CD14-positive monocyte (primary cell): ENCODE results near the genes COG3 and ERICH6B.

- CAGE, long polyA plus RNA: no peak
Observed at GRCh38 chr13:44906608-44907312, 82.5 kb downstream of the NUFIP1 start.

DNA sequence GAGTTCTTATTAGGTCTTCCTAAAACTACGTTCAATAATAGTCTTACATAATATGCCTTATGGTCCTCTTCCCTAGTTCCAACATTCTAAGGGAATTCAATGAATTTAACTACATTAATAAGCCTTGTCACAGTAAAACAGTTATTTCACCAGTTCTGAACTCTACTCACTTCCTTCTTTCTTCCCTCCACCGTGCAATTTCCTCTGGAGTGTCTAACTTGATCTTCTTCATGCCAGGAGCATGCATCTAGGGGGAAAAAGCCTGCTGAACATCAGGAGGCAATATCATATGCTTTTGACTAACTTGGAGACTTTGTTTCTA lies 10.3 kb downstream of the NUFIP1 start:
- CAGE, long polyA plus RNA: no peak

GRCh38 chr13:45194217-45194845 lies 6.5 kb downstream of the KCTD4 start:
- CAGE, long polyA plus RNA: no peak

GRCh38 chr13:45379426-45379984 lies 38.5 kb upstream of the TPT1 start:
- CAGE, long polyA plus RNA: no peak

- CAGE, long polyA plus RNA: no peak
Observed at GRCh38 chr13:45416660-45417210, 1.4 kb downstream of the SLC25A30 start.

DNA sequence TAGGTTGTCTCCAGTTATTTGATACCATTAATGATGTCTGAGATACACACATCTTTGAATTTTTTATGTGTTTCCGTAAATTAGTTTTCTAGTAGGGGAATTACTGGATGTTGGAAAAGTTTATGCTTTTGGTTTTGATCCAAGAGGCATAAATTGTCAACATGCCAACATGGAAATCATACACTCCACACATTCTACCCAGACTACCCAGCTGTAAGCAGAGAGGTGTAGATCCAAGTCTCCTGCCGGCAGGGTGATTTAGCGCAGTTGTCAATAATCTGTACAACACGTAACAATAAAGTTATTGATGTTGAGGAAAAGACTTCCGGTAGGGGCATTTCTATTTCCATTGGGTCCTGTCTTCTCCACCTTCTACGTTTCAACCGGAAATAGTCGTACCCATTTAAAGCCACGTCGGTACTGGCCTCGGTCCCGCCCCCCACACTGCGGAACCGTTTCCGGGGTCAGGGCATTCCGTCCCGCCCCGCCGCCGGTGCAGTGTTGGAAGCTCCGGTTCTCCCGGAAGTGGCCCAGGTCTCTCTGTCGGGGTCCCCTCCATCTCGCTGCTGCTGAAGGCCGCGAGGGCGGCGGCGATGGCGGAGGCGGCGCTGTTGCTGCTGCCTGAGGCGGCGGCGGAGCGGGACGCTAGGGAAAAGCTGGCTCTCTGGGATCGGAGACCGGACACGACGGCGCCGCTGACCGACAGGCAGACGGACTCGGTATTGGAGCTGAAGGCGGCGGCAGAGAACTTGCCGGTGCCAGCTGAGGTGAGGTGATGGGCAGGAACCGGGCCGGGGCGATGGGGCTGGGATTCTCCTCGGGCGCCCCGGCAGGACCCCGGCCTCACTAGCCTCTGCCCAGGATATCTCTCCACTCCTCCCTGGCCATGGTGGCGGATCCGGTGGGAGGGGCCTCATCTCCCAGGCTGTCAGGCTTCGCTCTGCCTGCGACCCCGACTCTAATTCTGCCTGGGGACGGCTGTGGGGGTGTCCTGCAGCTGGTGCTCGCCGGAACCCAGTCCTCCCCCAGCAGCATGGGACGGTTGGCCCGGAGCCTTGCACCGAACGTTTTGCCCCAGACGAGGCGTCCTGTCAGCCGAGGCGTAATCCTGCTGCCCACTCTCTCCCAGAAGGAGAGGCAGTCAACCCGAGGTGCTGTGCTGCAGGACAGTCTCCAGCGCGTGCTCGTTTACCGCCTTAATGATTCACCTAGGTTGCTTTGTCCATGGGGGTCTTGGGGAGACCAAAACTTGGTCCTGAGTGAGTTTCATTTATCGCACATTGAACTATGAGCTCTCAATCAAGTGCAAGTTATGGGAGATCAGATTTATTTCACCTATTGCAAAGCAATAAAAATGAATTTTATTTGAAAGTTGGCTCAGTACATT lies at the start of gene COG3:
Gene COG3, plus strand, starts transcription at position 496 of the 1,387 bp plus-strand sequence.
- CAGE, long polyA plus RNA: no peak

GRCh38 chr13:45468551-45468999 lies 3.8 kb downstream of the COG3 start:
- CAGE, long polyA plus RNA: no peak

GRCh38 chr13:45615139-45616140 lies at the start of gene ERICH6B:
TSS of gene ERICH6B (minus strand) at chr13:45615739.
- CAGE, long polyA plus RNA: no peak

DNA sequence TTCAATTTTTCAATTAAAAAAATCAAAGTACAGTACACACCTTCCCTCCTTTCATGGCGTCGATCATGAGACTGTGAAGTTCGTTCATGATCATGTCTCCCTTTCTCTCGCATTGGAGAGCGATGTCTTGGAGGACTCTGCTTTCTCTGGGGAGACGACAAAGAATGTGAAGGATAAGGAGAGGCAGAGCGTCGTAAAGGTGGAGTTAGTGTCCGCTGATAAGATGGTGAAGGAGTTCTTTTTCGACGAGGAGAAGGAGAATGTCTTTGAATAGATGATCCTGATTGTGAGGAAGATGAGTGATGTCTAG lies 63.8 kb downstream of the ZC3H13 start:
- CAGE, long polyA plus RNA: no peak

DNA sequence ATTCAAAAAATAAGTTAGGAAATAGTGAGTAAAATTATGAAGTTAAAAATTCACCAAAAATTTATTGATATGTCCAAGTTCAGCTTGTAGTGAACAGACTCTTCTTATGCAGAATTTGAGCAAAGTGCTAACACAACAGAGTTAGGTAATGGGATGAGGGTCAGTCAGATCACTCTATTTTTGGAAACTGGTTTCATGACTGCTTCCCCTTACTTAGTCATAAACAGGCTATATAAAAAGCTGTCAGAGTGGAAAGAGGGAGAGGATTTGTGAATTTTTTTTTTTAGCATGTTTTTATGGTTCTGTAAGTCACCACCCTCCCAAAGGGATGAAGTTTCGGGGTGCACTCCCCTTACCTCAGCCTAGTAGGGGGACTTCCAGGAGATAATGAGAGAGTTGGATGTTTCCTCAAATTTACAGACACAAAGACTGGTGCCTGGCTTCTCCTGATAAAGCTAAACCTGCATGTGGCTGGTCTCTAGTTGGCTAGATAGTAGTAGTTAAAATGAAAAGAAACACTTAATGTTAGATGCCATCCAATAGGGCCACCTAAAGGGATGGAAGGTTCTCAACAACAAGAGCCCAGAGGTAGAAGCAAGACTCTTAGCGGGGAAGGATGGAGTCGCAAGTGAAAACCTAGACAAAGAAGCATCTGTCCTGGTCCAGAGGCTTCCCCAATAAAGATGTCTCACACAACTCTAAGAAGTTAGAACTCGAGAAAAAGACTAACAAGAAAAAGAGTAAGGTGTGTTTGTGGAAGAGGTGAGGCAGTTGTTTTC lies 4.4 kb downstream of the CPB2 start:
- CAGE, long polyA plus RNA: no peak

- CAGE, long polyA plus RNA: no peak
Observed at GRCh38 chr13:46173462-46174267, 8.3 kb downstream of the LCP1 start.

GRCh38 chr13:46374228-46375355 lies 12.5 kb downstream of the RUBCNL start:
- CAGE, long polyA plus RNA: no peak

- CAGE, long polyA plus RNA: no peak
Observed at GRCh38 chr13:46404243-46404714, 17.2 kb upstream of the RUBCNL start.

DNA sequence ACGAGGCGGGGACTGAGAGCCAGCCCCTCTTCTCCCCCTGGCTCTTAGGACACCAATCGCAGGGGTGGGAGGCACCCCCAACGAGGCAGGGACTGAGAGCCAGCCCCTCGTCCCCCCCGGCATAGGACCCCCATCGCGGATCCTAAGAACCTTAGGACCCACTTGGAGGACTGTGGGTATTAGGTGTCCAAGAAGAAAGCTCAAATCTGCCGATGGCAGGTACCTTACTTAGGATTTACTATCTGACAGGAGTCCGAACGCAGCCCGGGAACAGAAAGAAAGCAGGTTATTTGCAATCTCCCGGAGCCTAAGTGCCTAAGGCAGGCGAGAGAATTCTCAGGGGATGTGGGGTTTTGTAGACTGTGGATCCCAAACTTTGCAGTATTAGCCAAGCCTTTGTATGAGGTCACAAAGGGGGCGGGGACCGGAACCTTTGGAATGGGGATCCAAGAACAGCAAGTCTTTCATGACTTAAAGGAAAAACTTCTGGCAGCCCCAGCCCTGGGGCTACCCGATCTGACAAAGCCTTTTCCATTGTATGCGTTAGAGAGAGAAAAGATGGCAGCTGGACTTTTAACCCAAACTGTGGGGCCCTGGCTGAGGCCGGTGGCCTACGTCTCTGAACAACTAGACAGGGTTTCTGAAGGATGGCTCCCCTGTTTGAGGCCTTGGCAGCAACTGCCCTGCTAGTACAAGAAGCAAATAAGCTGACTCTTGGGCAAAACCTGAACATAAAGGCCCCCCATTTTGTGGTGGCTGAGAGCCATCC lies 80.6 kb upstream of the RUBCNL start:
- CAGE, long polyA plus RNA: no peak

DNA sequence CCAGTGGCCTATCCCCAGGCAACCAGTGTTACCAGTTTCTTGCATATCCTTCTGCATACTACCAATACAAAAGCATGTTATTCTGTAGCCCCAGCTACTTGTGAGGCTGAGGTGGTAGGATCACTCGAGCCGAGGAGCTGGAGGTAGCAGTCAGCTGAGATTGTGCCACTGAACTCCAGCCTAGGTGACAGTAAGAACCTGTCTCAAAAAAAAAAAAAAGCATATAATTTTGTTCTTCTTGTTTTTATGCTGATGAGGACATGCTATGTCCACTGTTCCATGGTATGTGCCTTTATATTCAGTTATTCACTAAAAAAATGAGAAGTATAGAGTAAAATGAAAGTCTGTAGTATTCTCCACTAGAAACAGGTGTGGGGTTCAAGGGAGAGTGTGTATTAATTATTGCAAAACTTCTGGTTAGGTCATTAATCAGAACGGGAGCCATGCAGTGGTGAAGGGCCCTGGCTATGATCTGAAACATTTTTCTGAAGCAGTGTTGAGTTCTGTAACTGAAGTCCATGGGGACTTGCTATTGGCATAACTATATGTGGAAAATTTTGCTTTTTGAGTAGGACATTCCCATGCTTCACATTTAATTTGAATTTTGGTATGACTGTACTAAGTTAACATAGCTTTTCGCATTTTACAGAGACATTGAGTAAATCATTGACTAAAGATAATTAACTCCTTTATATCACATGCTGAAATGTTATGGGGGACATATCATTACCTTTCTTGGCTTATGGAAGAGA lies 67.4 kb downstream of the LRCH1 start:
- CAGE, long polyA plus RNA: no peak

DNA sequence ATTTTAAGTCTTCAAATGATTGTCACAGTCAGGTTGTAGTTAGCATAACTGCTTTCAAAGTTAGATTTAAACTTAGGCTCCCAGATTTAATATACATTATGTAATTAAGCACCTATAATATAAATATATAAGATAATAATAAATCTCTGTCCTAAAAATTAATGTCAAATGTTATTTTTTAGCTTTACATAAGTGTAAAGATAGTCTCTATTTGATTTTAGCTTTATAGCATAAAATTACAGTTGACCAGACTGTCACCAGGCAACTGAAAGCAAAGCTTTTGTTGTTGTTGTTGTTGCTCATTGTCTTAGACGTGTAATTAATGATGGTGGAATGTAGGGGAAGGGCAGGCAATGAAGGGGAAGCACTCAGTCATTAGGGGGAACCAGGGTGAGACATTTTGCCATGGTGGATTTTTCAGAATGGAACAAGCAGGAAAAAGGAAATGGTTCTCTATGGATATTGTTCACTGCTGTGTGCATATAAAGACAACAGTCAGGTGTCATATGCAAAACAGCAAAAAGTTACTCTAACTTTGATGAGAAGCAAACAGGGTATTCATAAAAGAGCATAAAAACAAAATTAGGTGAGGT lies 110.2 kb downstream of the LRCH1 start:
- CAGE, long polyA plus RNA: no peak

- CAGE, long polyA plus RNA: no peak
Observed at GRCh38 chr13:46794475-46795941, 2.0 kb downstream of the ESD start.

DNA sequence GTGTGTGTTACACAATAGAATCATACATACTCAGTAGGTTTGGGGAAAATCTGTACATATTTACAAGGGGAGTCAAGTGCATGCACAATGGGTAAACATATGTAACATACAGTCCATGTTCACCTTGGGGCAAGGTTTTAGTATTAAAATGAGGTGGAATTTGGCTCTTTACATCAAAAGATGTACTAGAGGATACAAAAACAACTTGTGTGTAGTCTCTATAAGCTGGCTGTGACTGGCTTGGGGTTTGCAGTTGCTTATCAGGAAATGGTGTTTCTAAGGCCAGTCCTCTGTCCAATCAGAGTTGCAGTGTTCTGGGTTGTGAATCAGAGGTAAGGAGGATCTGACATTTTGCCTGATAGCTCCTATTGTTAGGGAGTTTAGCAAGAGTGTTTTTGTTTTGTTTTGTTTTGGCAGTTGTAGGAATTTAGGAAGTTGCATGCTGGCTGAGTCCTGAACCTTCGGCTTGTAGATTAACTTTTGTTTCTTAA lies 20.1 kb upstream of the ESD start:
- CAGE, long polyA plus RNA: no peak

GRCh38 chr13:48151426-48151733 lies 56.5 kb upstream of the MED4 start:
- CAGE, long polyA plus RNA: no peak

DNA sequence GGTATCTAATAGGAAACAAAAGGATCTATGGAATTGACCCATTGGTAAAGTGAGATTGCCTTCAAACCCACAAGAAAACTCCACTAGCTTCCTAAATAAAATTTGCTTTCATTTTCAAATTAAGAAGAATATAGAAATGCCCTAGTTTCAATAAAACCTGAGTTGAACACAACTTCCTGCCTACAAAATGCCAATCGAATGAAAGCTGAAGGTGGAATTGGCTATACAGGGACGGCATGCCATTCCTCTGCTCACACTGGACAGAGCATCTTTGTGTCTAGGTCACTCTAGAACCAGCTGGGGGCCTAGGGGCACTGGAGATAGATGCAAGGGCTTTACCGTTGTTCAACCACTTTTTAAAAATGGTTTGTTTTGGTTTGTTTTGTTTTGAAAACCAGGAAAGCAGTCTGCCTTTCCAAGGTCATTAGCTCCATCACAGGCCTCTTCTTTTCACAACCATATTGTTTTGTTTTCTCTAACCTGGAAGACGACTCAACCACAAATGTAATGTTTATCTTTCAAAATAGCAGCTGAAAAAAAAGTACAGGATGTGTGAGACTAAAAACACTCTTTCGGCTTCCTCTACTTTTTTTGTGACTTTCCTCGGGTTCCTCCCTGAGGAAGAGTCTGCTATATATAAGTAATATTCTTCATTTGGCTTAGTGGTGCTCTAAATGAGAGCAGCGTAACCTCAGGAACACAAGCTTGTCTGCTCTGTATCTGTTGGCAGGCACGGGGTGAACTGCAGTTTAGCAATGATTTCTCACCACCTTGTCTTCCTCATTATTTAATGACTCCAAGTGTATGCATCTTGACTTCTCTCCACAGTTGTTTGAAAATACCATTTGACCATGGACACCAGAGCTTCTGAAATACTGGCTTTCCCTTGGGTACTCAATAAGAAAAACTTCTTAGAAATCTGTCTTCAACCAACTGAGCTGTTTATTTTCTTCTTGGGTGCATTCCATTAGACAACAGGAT lies 11.8 kb upstream of the ITM2B start:
- CAGE, long polyA plus RNA: no peak